ENCODE data around the gene IP6K1.

DNA sequence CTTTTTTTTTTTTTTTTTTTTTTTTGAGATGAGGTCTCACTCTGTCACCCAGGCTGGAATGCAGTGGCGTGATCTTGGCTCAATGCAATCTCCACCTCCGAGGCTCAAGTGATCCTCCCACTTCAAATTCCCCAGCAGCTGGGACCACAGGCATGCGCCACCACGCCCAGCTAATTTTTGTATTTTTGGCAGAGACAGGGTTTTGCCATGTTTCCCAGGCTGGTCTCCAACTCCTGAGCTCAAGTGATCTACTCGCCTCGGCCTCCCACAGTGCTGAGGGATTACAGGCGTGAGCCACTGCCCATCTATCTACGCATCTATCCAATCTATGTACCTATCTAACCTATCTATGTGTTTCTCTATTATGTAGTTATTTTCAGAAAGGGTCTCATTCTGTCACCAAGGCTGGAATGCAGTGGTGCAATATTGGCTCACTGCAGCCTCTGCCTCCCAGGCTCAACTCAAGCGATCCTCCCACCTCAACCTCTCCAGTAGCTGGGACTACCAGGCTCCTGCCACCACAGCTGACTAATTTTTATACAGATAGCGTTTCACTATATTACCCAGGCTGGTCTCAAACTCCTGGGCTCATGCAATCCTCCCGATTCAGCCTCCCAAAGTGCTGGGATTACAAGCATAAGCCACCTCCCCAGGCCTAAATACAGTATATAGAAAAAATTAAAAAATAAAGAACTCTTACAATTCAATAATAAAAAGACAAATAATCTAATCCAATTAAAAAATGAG, 20.3 kb upstream of the GPX1 start:
- RRBS = no CpG with 5 or more reads among the region's 11 CpGs

DNA sequence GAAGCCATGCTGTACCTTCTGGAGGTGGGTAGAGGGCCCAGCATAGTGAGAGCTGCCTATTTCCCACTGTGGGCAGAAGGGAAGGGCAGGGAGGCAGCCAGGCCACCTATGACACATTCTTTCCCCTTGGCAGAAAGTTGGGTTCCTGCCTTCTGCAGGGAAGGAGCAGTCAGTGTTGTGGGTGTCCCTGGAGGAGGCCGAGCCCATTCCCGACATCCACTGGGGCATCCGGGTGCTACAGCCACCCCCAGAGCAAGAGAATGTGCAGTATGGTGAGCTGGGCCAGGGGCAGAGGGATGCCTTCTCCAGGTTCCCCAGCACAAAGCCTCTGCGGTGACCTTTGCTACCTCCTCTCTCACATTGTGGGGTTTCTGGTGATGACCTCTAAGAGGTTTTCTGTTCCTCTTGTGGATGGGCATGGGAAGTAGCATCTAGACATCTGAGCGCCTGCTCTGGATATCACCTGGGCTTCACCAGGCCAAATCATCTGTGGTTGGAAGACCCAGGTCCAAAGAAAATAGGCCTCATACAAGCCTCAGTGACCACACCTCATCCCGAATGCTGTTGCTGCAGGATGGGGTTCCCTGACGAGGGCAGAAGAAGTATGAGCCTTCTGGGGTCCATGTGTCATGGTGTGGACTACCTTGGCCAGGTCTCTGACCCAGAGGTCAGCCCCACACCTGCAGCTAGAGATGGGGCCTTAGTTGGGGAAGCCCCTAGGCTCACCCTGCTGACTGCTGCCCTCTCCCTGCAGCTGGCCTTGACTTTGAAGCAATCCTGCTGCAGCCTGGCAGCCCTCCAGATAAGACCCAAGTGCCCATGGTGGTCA, 7.0 kb downstream of the APEH start:
- RRBS = no CpG with 5 or more reads among the region's 7 CpGs

- RRBS = 2% methylated on average over 46 of the region's 70 CpGs
Observed at GRCh38 chr3:49785755-49786618, at the start of gene IP6K1. TSS of gene IP6K1 (minus strand) at chr3:49786542.

DNA sequence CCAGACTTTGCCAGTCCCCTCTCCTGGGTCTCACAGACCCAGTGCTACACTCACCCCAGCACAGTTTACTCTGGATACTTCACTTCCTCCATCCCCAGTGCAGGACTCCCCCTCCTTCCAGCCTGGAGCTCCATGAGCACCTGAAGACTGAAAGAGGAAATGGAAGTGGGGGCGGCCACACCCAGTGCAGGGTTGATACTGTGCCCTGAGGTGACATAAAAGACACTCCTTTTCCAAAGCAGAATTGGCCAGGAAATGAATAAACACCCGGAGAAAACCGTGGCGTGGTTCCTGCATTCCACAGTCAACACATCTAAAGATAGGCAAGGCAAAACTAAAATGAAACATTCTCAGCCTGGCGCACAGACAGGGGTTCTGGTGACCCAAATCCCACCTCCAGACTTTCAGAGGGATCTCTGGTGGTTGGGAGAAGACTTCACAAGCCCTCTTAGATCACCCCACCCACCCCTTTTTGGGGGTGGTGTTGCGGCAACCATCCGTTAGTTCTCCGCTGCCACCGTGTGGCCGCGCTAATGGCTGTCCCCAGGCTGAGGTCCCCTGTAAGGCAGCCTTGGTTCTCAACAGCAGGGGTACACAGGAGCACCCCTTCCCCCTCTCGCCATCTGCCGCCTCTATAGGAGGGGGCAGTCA, 2.4 kb upstream of the MST1R start:
- RRBS = no CpG with 5 or more reads among the region's 13 CpGs

DNA sequence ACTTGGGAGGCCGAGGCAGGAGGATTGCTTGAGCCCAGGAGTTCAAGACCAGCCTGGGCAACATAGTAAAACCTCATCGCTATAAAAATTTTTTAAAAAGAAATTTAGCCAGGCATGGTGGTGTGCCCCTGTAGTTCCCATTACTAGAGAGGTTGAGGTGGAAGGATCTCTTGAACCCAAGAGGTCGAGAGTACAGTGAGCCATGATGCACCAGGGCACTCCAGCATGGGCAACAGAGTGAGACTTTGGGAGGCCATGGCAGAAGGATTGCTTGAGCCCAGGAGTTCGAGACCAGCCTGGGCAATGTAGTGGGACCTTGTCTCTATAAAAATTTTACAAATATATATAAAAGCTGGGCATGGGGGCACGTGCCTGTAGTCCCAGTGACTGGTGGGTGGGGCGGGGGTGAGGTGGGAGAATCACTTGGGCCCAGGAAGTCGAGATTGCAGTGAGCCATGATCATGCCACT, 58.9 kb upstream of the RBM5 start:
- RRBS = no CpG with 5 or more reads among the region's 7 CpGs

GRCh38 chr3:50102888-50103146, 14.1 kb downstream of the RBM5 start:
- RRBS = no CpG with 5 or more reads among the region's 4 CpGs

- RRBS = no CpG with 5 or more reads among the region's 21 CpGs
Observed at GRCh38 chr3:50124780-50125756, 30.1 kb upstream of the SEMA3F start.

- RRBS = no CpG with 5 or more reads among the region's 25 CpGs
Observed at GRCh38 chr3:50150661-50151771, 4.1 kb upstream of the SEMA3F start.

DNA sequence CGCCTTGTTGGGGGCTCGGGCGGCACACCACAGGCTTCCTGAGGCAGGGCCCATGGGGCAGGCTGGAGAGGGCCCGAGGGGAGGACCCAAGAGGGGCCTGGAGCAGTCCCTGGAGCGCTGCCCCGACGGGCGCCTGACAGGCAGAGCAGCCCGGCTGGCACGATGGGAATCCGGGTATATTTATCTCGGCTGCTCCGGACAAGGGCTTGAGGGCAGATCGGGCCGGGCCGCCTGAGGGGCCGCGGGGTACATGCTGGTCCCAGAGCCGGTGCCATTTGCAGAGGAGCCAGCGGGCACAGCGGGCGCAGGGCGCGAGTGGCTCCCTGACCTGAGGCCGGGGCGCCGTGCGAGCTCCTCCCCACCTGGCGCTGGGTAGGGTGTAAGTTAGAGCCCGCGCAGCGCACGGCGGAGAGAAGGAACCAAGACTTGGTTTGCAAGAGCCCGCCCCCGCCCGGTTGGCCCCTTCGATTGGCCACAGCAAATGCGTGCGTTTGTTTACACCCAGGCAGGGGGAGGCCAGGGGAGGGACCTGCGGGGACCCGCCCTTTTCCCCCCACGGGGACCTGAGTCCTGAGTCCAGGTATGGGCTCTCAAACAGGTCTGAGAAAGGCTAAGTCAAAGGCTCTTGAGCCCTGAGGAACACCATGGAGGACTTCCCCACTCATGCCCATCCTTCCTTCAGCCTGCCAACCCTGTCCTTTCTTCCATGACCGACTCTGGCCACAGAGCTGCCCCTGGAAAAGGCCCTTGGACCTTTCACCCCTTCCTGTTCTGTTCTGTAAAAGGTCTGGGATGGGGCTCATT, 798 bp downstream of the SLC38A3 start:
- RRBS = 2% methylated on average over 23 of the region's 44 CpGs

GRCh38 chr3:50242506-50243618, 6.9 kb downstream of the GNAI2 start:
- RRBS = no CpG with 5 or more reads among the region's 17 CpGs

GRCh38 chr3:50252277-50252691, 16.3 kb downstream of the GNAI2 start:
- RRBS = no CpG with 5 or more reads among the region's 15 CpGs

- RRBS = no CpG with 5 or more reads among the region's 6 CpGs
Observed at GRCh38 chr3:50261308-50262120, 7.4 kb upstream of the SEMA3B start.

DNA sequence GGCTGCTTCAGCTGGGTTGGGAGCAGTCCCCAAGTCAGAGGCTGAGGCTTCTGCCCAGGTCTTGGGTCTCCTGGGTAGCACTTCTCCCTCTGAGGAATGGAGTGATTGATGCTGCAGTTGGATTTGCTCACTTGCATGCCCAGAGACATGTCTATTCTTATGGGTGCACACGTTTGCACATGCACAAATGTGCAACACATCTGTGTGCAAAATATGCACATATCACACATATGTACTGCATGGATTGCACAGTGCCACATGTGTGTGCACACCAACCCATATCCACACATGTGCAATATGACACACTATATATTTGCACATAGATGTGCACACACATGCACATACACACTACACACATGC, 738 bp upstream of the SEMA3B start:
- RRBS = no CpG with 5 or more reads among the region's 1 CpG

DNA sequence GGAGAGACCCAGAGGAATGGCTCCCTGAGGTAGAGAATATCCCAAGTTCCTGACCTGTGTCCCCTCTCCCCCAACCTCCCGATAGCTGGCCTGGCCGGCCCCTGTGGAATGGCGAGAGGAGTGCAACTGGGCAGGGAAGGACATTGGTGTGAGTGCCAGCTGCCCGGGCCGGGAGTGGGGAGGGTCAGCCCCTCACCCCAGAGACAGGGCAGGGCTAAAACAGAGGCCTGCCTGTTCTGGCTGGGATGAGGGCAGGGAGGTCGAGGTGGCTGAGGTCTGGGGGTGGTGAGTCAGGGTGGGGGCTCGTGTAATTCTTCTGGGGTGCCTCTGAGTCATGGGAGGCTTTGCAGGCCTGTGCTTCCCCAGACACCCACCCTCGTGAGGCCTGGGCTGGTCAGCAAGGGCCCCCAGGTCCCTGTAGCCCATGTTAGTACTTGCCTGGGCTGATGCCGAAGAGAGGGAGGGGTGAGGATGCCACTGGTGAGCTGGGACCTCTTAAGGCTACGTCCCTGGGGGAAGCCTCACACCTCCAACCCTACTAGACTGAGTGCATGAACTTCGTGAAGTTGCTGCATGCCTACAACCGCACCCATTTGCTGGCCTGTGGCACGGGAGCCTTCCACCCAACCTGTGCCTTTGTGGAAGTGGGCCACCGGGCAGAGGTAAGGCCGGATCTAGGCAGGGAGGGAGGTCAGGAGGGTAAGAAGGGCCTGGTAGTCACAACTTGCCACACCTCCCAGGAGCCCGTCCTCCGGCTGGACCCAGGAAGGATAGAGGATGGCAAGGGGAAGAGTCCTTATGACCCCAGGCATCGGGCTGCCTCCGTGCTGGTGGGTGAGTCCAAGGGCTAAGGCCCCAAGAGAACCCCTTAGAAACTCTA, 1.6 kb downstream of the SEMA3B start:
- RRBS = 89% methylated on average over 3 of the region's 19 CpGs

DNA sequence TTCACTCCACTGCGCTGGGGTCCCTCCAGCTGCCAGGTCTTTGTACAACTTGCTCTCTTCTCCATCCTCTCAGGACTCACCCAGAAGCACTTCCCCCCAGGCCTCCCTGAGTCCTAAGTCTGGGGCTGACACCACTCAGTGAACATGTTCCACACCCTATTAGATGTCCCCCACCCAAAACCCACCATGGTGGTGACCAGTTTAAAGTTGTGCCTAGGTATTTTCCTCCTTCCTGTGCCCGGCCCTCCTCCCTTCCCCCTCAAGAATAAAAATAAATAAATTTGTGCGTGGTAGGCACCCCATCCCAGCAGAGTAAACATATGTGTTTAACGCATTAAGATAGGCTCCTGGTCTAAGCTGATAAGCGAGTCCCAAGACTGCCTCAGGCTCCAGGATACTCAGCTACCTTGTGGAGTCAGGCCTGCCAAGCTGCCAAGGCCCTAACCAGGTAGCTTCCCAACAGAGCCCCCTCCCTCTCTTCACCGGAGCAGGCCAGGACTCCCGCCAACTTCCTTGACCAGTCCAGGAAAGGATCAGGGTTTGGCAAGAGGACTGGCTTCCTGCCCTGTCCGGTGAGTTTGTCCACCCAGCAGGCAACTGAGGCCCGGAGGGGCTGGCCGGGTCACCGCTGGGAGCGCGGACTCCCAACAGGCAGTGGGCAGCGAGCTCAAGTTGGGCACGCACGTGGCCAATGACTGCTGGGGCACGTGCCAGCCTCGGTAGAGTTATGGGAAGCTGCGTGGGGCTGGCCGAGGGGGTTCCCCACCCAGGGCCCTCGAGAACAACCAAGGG, 669 bp downstream of the IFRD2 start:
- RRBS = 6% methylated on average over 4 of the region's 21 CpGs

DNA sequence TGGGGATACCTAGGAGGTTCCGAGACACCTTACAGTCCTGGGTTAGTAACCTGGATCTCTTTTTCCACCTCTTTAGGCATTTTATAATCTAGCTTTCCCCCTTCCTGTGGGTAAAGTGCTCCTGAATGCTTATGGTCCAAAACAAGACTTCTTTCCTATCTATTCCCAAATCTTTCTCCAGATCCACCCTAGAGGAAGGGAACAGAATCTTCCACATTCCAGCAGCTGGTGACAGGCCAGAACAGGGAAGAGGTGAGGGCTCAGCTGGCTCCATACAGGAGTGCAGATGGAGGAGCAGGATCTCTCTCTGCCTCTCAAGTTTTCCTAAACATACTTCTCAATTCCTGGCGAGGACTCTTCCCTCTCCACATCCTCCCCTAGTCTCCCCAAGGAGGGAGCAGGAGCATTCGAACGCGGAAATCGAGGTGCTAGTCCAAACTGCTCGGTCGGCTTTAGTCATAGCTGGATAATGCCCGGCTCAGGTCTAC, 4.2 kb downstream of the RASSF1 start:
- RRBS = 4% methylated on average over 1 of the region's 9 CpGs

DNA sequence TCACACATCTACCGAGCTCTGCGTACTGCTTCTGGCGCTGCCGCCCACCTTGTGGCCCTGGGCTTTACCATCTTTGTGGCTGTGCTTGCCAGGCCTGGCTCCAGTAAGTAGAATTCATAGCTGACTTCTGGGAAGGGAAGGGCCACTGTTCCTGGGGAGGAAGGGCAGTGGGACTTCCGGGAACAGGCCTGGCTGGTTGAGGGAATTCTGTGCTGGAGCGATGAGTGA, 710 bp downstream of the CYB561D2 start:
- RRBS = no CpG with 5 or more reads among the region's 6 CpGs

GRCh38 chr3:50364406-50365017, 5.2 kb upstream of the TMEM115 start:
- RRBS = 25% methylated on average over 9 of the region's 46 CpGs

- RRBS = no CpG with 5 or more reads among the region's 18 CpGs
Observed at GRCh38 chr3:50382136-50382919, 23.0 kb upstream of the TMEM115 start.

- RRBS = no CpG with 5 or more reads among the region's 10 CpGs
Observed at GRCh38 chr3:50390569-50391133, 31.3 kb upstream of the TMEM115 start.

All from mononuclear cell (primary cell).